Metastatic Liver Carcinoma in the Adrenal Gland (tissue), 2 donors: ENCODE measurements around the genes FAM209B and SPO11.

GRCh38 chr20:56423858-56424328, 11.8 kb downstream of the CASS4 start:
- PRO-cap, 2 experiments: no peak in any of the 2 experiments

- PRO-cap, 2 experiments: no peak in any of the 2 experiments
Measured at GRCh38 chr20:56532867-56533386, at the start of gene FAM209B. Gene FAM209B, plus strand, starts transcription at chr20:56533246.

GRCh38 chr20:57168030-57168876, 98.2 kb downstream of the BMP7 start:
- PRO-cap, 2 experiments: no peak in any of the 2 experiments

GRCh38 chr20:57211810-57212970, 54.3 kb downstream of the BMP7 start:
- PRO-cap, 2 experiments: no peak in any of the 2 experiments

- PRO-cap, 2 experiments: no peak in any of the 2 experiments
Measured at GRCh38 chr20:57265855-57266551, 438 bp downstream of the BMP7 start.

- PRO-cap, 2 experiments: no peak in any of the 2 experiments
Measured at GRCh38 chr20:57329489-57330066, at the start of gene SPO11. Gene SPO11, plus strand, starts transcription at chr20:57329803.

DNA sequence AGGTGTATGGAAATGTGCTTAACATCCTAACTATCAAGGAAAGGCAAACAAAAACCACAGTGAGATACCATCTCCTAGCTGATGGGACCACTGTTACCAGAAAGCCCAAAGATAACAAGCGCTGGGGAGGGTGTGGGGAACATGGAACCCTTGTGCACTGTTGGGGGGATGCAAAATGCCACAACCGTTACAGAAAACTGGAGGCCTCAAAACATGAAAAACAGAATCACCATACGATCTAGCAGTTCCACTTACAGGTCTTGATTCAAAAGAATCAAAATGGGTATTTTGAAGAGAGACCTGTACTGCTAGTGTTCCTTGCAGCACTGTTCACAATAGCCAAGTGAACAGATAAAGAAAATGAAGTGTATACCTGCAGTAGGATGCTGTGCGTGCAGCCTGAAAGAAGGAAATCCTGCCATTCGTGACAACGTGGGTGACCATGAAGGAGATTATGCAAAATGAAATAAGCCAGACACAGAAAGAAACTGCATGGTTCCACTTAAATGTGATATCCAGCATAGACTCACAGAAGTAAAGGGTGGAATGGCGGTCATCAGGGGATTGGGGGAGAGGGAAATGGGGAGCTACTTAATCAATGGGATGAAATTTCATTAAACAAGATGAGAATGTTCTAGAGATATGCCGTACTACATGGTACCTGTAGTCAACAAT, 19.6 kb upstream of the RBM38 start:
- PRO-cap, 2 experiments: no peak in any of the 2 experiments

GRCh38 chr20:57399077-57399306, 7.8 kb downstream of the RBM38 start:
- PRO-cap, 2 experiments: no peak in any of the 2 experiments

DNA sequence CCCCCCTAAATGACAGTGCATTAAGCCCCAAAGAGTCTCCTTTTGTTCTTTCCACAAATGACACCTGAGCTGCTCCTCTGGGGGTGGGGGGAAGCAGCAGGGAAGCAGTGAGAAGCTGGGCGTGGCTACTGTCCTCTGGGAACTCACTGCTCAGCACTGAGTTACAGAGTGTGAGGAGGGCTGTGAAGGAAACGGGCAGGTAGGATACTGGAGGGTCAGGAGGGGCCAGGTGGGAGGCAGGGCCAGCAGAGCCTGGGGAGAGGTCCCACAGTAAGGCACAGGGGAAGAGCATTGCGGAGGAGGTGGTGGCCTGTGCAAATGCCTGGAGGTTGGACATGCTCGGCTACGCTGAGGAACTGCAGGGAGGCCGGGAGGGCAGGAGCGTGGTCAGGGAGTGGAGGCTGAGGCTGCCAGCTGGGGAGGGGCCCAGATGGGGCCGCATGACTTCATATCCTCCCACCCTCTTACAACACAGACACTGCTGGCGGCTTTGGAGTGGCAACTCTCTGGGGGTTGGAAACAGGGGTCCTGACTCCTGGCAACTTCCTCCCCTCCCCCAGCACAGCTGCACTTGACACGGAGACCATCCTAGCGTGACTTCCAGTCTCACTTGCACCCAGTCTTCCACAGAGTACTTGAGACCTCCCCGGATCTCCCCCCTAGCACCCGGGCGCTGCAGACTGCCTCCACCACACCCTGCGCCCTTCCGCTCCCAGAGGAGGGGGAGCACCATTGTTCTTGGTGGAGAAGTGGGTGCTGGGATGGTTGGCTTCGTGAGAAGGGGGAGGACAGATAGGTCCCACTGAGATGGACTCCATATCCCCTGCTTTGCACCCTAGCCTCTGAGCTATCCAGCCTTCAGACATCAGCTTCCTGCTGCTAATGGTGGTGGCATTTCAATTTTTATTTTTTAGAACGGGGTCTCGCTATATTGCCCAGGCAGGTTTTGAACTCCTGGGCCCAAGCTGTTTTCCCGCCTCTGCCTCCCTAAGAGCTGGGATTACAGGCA, 34.2 kb downstream of the RBM38 start:
- PRO-cap, 2 experiments: no peak in any of the 2 experiments

DNA sequence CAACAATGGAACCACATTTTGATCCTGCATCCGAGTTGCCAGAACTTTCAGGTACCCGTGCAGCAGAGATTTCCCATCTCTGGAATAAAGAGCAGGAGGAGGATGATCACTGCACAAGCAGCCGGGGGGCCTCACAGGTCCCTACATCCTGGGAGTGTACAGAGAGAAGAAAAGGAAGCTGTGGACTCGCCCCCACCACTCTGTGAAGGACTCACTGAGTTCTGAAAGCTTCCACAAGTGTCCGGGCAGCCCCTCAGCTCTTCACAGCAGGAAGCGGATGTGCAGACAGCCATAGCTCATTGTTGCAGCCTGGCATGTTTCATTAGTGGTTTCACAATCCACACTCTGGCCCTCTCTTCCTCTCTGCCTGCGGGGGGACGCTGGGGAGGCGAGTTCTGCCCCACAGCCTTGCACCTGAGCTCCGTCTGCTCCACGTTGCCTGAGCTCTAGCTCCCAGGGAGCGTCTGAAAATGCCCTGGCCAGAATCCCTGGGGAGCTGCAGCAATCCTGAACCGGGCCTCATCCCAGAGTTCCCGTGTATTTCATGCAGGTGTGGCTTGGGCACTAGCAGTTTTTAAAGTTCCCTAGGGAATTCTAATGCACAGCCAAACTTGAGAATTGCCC, 51.8 kb downstream of the CTCFL start:
- PRO-cap, 2 experiments: no peak in any of the 2 experiments

DNA sequence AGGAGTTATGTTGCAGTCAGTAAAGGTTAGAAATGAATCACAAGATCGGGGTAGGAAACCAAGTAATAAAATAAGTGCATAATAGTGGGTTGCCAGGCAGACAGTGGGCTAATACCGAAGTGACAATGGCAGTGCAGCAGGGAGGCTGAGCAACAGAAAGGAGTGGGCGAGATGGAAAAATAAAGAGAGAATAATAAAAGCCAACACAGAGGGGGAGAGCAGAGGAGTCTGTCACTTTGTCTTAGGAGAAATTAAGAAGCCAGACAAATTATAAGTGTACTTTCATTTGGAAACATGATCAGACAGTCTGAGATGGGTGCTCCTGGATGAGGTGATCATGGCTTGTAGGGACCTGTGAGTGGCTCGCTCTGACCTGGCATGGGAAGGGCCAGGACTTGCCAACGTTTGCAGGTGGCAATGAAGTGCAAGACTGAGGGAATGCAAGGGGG, 15.6 kb upstream of the PCK1 start:
- PRO-cap, 2 experiments: no peak in any of the 2 experiments

GRCh38 chr20:57569704-57570055, 8.8 kb downstream of the PCK1 start:
- PRO-cap, 2 experiments: no peak in any of the 2 experiments

DNA sequence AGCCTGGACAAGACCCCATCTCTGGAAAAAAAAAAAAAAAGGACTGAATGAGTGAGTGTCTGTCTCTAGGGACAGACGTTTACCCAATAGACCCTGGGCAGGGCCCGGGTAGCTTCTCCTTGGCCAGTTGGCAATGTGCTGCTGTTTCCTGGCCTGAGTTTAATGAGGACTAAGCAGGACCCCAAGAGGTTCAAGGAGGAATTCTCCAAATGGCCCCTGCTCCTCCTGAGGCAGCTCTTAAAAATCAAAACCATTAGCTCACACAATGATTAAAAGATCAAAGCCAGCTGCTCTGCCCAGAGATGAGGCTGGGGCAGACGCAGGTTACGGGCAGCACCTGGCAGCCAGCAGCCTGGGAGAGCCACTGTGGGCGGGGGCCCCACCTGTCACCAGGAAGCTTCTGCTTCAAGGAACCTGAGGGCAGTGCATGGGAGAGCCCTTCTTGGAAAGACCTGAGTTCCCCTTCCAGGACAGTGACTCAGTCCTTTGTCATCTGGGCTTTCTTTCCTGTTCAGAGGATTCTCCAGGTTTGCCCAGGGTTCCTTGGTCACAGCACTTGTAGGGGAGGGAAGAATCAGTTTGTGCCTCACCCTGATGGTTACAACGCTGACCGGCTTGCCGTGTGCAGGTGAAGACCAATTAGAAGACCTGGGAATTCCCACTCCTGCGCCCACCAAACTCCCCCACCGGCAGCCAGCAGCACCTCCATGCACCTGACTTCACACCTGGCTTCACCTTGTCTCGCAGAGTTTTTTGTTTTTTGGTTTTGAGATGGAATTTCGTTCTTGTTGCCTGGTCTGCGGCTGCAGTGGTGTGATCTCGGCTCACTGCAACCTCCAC, 2.2 kb downstream of the ZBP1 start:
- PRO-cap, 2 experiments: no peak in any of the 2 experiments

DNA sequence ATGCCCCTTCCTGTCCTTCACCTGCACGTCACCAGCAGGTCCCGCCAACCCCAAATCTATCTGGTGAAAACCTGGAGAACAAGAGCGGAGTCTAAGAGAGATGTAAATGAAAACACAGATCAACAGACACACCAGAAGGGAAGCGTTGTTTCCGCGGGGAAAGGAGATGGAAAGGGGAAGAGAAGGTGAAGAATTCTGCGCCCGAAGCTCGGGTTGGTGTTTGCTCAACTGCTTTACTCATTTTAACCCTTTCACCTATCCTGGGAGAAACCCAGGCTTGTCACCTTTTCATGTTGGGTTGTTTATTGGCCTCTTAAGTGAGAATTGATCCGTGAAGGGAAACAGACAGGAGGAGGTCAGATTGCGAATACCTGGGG, 30.2 kb upstream of the ZBP1 start:
- PRO-cap, 2 experiments: no peak in any of the 2 experiments

DNA sequence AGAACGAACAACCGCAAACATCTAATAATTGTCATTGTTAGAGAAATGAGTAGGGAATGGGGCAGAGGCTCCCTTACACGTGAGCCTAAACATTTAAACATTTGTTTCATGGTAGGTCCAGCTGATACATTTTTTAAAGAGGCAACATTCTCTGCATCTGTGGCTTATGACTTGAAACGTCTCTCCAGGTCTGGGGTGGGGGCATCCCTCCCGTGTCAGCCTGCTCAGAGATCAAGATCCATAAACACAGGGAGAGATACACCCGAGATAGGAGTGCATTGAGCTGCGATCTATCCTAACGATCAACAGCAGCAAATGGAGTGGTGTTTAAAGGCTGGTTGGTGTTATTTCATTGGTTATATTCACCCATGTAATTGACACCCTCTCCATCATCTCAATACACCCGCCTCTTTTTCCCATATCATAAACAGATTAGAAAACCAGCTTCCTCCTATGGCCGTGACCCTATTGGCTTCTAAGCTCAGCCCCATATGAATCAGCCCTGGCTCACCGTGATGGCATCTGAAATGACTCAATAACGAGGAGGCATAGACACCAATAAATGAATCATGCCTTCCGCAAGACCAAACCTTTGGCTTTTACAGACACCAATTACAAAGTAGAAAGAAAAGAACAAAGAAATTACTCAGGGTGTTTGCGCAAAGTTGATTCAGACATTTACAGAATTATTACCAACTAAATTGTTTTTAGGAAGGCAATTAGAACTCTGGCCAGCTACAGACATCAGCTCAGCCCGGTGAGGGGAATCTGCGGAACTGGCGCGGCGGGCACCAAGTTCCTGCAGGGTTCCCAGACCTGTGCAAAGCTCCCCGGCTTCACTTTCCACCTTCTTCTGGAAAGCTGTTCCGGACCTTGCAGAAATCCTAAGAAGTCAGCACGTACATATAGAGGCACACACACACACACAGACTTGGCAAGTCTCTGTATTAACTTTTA, 11.6 kb downstream of the PMEPA1 start:
- PRO-cap, 2 experiments: no peak in any of the 2 experiments

DNA sequence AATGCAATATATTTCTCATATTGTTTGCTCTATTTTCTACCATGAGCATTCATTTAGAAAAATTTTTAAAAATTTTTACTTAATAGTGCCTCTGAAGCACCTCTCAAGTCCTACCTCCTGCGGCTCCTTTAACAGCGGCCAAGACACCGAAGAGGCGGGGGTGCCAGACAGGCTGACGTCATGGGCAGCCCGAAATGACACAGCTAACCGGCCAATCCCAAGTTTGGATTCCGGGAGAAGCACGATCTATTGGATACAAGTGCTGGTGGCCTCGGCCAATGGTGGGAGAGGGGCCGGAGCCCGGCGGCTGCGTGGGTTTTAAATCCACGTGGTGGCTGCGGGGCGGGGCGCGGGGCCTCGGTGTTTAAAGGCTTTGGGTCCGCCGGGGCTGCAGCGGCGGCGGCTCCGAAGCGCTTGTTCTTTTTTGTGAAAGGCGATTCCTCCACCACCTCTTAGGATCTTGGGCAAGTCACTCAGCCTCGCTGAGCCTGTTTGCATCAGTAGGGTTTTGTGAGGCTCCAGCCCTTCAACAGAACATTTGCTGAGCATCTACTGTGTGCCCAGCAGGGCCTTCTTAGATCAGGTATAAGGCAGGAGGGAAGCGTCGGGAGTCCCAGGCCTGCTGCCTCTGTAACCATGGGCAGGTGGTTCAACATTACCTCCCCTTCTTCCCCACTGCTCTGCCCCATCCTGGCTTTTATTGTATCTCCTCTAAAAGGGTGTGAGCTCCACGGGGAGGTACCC, 8.7 kb upstream of the PMEPA1 start:
- PRO-cap, 2 experiments: no peak in any of the 2 experiments

GRCh38 chr20:57950752-57950951, 200.1 kb upstream of the C20orf85 start:
- PRO-cap, 2 experiments: no peak in any of the 2 experiments

DNA sequence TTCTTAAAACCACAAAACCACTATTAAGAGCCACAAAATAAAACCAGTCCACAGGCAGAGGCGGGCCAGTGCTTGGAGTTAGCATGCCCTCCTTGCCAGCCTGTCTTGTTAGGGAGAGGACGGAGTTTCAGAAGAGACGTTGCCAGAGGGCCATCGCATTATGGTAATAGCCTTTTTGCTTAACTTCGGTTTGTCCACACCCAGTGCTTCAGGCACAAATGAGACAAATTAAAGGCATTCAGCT, 159.6 kb upstream of the C20orf85 start:
- PRO-cap, 2 experiments: no peak in any of the 2 experiments

- PRO-cap, 2 experiments: no peak in any of the 2 experiments
Measured at GRCh38 chr20:58085131-58085538, 65.6 kb upstream of the C20orf85 start.

- PRO-cap, 2 experiments: no peak in any of the 2 experiments
Measured at GRCh38 chr20:58097716-58098112, 53.0 kb upstream of the C20orf85 start.